ENCODE measurements around a stretch of chr4.

GRCh38 chr4:1022528-1023069 lies 11.2 kb downstream of the FGFRL1 start:
- RRBS = 78% methylated on average over 12 of the region's 31 CpGs

DNA sequence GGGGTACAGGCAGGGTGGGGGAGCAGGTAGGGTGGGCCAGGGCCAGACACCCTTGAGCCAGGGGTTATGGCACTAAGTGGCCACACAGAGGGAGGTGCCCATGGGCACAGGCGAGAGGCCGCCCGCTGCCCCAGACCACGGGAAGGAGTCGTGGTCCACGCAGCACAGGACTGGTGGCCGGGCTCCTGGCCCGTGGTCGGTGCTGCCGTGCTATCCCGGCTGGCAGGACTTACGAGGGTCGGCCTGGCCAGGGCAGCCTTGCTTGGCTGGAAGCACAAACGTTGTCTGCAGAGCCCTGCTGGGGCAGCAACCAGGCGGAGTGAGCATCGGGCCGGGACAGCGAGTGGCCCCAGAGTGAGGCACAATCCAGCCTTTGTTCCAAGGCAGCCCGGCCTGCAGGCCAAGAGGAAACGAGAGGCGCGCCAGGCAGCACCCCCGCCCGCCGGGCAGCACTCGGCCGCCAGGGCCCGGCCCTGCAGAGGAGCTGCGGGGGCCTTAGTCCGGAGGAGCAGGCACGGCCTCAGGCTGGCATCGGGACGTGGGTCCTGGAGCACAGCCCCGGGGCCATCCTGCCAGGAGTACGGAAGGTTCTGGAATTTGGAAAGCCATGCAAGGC lies 24.0 kb downstream of the FGFRL1 start:
- RRBS = 60% methylated on average over 19 of the region's 35 CpGs

DNA sequence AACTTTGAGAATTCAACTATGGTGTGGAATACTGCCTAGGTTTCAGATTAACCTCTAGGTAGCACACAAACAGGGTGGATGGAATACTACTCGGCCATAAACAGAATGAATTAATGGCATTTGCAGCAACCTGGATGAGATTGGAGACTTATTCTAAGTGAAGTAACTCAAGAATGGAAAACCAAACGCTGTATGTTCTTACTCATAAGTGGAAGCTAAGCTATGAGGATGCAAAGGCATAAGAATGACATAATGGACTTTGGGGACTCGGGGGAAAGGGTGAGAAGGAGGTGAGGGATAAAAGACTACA lies 14.5 kb upstream of the RNF212 start:
- RRBS = no CpG with 5 or more reads among the region's 3 CpGs

- RRBS = no CpG with 5 or more reads among the region's 6 CpGs
Observed at GRCh38 chr4:1158949-1159740, 13.2 kb downstream of the SPON2 start.

GRCh38 chr4:1172232-1172454 lies 240 bp downstream of the SPON2 start:
- RRBS = 45% methylated on average over 3 of the region's 23 CpGs

DNA sequence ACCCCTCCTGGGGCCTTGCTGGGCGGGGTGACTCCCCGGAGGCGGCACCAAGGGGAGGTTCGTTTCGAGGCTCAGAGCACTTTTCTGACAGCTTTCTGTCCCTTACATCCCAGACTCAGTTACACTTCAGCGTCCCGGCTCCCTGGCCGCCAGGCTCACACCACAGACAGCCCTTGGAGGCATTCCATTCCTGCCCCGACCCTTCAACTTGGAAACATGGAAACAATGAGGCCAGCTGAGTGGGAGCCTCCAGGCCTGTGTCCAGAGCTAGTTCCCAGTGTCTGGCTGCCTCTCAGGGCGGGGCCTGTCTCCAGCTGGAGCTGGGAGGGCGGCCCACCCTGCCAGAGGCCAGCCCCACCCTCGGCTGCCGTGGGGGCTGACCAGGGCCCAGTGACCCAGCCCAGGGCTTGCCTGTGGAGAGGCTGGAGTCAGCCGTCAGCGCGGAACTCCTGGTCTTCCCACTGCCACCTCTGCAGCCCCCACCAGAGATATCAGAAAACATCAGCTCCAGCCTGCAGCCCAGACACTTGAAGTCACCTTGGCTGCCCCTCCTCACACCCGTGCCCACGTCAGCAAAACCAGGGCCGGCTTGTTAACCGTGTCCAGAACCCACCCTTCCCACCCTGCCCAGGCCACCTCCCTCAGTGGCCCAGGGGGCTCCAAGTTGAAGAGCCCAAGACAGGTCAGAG lies 37.5 kb upstream of the SPON2 start:
- RRBS = 55% methylated on average over 6 of the region's 20 CpGs

- RRBS = 97% methylated on average over 6 of the region's 24 CpGs
Observed at GRCh38 chr4:1241719-1242318, 7.1 kb downstream of the CTBP1 start.

DNA sequence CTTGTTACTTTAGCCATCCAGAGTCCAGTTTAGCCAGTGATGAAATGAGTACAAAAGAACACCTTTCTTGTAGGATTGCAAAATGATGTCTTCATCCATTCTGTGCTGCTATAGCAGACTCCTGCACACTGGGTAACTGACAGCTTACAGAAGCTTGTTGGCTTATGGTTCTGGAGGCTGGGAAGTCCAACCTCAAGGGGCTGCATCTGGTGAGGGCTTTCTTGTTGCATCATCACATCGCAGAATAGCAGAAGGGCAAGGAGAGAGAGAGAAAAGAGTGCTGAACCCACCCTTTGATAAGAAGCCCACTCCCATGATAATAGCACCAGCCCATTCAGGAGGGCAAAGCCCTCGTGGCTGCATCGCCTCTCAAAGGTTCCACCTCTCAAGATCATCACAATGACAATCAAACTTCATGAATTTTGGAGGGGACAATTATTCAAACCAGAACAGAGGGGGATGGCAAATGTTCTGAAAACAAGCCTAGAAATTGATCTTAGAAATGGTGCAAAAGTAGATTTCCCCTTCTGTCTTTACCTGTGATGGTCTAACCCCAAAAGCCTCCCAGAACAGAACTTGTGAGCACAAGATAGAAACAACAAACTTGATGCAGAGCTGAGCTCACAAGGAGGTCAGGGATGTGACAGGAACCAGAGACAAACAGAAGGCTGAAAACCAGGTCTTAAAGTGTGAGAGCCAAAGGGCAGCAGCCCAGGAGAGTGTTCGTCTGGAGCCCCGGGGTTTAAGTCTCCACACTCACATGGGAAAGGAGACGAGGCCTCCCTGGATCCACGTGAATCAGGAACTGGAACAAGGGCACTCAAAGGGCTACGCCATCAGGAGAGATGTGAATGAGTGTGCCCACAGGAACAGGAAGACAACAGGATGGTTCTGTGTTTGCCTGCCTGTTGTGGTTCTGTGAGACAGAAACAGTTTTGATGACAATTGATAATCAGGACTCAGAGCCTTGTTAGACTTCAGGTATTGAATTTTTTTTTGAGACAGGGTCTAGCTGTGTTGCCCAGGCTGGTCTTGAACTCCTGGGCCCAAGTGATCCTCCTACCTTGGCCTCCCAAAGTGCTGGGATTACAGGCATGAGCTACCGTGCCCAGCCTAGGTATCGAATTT lies 4.6 kb upstream of the CTBP1 start:
- RRBS = no CpG with 5 or more reads among the region's 10 CpGs

GRCh38 chr4:1519784-1520149 lies 113.5 kb upstream of the NKX1-1 start:
- RRBS = no CpG with 5 or more reads among the region's 18 CpGs

DNA sequence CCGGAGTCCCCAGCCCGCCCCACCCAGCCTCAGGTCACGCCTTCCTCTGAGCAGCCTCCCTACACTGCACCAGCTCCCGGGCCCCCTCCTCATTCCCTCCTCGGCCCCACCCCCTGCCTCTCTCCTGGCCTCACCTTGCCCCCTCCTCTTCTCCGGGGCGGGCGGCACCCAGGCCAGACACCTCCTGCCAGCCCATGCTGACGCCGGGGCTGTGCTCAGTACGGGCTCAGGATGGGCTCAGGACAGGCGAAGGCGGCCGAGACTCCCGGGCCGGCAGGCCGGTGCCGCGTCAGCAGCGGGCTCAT lies 127.4 kb downstream of the FAM53A start:
- RRBS = 6% methylated on average over 13 of the region's 20 CpGs

DNA sequence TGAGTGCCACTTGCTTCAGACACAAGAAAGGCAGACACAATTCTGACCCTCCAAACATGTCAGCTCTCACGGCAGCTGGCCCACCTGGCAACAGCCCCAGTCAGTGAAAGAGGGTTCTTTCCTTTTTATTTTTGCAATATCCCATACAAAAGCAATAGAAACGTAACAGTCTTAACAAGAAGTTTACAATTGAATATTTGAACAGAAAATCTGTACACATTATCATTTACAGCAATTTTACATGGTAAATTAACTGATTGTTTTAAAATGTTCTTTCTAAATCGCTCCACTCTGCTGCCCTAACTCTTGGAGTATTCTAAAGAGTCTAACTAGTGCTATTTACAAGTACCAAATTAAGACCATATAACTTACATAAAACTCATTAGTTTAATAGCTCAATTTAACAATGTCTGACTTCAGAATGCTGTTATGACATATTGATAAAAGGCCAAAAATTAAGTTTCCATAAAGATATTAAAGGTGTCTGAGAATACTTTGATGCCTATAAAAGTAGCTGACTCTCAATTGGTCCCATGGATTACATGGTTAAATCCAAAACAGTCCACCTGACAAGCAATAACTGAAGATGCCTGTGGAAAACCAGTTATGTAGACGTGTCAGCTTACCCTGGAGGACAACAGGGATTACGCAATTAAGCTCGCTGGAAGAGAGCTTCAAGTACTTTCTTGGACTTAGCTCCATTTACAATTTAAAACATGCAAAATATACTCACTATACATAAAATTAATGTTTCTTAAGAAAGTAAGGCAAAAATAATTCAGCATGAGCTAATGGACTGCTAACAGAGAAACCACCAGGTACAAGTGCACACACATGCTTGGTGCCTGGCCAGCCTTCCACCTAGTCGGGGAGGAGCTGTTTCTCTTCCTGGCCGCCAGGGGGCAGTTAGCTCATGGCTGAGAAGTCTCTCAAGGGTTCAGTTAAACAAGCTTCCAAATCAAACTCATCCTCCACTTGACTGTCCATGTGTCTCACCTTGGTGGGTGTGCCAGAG lies 8.9 kb upstream of the FAM53A start:
- RRBS = no CpG with 5 or more reads among the region's 8 CpGs

DNA sequence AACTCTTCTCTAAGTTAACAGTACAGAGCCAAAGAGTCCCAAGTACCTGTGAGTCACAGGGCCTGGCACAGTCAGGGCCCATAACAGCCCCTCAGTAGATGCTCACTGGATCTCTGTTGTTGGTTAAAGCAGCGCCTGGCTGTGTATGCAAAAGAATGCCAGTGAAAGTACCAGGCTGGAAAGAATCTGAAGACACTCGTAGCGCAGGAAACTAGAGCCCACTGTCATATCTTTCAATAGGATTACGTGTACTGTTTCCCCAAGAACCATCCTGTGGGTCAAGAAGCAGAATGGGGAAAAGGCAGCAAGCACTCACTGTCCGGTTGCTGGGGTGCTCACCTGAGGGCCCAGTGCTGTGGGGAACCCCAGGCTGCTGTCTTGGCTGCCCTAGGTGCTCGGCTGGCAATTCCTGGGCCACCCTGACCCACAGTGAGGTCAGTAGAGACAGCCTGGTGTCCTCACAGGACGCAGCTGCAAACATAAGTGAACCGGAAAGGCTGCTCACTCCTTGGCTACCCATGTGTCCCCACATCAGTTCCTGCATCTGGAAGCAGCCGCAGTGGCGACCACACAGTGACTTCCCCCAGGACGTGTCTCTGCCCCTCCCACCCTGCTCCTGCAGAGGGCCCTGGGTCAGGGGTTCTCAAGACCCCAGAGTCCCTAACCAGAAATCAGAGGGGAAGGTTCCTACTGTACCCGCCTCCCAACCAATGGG lies 3.1 kb upstream of the SLBP start:
- RRBS = no CpG with 5 or more reads among the region's 12 CpGs

- RRBS = 99% methylated on average over 3 of the region's 33 CpGs
Observed at GRCh38 chr4:1737095-1738070, 16.1 kb downstream of the TACC3 start.

- RRBS = no CpG with 5 or more reads among the region's 7 CpGs
Observed at GRCh38 chr4:1819346-1819644, 26.2 kb downstream of the FGFR3 start.

DNA sequence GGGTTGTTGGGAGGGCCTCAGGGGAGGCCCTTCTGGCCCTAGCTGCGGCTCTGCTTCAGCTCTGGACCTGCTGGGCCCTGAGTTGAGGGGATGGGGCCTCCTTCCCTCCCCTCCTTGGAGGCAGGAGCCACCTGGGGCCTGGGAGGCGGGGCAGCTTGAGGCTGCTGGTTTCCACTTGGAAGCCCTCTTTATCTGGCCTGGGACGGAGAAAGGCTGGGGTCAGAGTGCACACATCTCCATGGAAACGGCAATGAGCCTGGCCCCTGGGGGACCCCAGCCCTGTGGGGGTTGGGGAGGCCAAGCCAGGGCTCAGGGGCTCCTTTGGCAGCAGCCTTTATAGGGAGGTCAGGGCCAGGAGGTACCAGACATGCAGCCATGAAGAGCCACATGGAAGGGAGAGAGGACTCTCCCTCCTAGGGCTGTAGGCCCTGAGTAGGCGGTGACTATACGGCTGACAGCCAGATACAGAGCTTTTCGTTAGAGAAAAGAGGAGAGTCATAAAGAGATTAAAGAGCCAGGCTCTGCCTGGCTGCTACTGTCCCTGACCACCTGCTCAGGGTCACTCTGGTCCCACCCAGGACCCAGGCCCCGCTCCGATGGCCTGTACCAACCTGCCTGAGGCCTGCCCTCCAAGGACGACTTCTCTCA lies 6.9 kb upstream of the NSD2 start:
- RRBS = no CpG with 5 or more reads among the region's 10 CpGs

DNA sequence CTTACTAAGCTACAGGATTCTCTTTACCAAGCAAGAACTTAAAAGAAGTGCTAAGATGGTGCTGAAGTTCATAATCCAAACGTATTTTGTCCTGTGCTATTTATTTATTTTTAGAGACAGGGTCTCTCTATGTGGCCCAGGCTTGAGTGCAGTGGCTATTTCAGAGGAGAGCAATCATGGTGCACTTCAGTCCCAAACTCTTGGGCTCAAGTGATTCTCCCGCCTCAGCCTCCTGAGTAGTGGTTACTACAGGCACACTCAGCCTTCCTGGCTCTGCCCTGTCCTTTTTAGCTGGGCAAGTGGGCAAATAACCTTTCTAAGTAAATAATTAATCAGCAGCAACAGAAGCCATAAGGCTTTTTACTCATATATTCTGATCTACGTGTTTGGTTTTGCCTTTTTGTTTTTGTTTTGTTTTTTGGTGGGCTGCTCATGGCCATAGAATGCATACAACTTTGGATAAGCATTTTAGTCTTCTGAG lies 2.6 kb downstream of the NSD2 start:
- RRBS = no CpG with 5 or more reads among the region's 3 CpGs

GRCh38 chr4:1887395-1888027 lies 16.3 kb downstream of the NSD2 start:
- RRBS = no CpG with 5 or more reads among the region's 5 CpGs

- RRBS = no CpG with 5 or more reads among the region's 5 CpGs
Observed at GRCh38 chr4:1917894-1918695, 46.9 kb downstream of the NSD2 start.

DNA sequence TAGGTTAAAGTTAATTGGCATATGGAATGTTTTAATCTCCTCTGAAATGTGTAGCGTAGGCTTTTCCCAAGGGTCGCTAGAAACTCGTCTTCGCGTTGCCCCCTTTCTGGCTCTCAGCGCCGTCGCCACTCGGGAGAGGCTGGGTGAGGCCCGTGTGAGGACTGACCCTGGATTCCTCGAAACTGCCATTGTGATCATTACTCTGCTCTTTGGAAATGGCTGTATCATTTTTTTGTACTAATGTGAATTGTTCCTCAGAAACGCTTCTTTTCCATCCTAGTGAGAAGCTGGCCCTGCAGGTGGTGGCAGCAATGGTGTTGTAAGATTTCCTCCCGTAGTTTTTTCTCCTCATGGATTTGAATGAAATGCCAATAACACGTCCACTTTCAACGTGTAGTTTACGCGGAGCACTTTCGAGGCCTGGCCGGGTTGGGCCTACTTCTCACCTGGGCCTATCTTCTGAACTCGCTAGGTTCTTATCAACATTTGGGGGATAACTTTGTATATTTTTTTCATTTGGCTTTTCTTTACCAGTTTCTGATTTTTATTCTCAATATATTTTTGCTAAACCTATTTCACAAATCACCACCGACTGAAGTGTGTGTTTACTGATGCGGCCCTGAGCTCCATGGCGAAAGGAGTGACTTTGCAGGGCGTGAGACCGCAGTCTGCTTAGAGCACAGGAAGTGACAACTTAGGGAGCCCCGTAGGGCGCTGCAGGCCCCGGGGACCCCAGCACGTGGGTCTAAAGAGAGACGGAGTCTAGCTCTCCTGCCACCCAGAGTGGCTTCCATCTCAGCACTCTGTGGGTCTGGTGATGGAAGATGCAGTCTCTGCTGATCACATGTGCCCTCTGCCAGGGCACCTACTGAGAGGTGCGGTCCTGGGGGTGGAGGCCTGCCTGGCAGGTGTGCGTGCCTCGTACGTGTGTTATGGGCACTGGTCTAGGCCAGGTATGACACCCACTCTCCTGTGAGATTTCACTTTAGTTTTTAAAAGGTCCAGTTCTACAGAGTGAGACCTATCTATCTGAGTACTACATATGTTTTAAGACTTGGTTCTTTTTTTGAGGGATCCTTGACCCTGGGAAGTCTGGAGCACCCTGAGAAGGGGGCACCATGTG lies 29.2 kb downstream of the NELFA start:
- RRBS = no CpG with 5 or more reads among the region's 34 CpGs

DNA sequence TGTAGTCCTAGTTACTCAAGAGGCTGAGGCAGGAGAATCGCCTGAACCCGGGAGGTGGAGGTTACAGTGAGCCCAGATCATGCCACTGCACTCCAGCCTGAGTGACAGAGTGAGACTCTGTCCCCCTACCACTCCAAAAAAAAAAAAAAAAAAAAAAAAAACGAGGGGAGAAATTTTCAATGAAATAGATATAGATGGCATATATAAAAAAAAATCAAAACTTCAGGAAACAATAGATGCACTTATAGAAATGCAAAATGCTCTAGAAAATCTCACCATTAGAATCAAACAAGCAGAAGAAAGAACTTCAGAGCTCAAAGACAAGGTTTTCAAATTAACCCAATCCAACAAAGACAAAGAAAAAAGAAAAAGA lies 40.8 kb downstream of the HAUS3 start:
- RRBS = no CpG with 5 or more reads among the region's 3 CpGs

Measured in GM06990 (cell line).